H7 (cell line): ENCODE measurements around a stretch of chr13.

DNA sequence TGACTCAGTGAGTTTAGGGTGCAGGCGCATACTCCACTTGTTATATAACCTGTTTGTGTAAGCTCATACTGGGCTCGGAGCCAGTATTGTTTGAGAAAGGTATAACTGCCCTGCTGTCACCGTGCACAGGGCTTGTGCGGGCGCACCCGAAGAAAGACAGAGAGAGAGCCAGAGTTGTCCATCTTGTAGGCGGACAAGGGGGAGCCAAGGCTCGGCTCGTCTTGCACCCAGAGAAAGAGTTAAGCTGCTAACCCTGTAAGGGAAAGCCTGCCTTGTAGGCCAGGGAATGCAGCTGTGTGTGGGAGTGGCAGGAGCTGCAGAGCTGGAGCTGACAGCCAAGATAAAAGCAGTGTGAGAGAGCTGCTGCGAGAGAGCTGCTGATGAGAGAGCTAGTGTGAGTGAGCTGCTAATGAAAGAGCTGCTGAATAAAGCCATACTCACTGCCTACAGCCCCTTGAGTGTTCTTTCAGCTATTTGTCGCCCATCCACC is 43.5 kb upstream of the N4BP2L1 start:
- RAMPAGE, long total RNA = no peak

GRCh38 chr13:32537602-32537834 is 1.1 kb downstream of the N4BP2L2 start:
- RAMPAGE, long total RNA = no peak

- RAMPAGE, long total RNA = no peak
Observed at GRCh38 chr13:32672220-32672783, 86.0 kb downstream of the PDS5B start.

- RAMPAGE, long total RNA = no peak
Observed at GRCh38 chr13:32737091-32737474, 150.8 kb downstream of the PDS5B start.

DNA sequence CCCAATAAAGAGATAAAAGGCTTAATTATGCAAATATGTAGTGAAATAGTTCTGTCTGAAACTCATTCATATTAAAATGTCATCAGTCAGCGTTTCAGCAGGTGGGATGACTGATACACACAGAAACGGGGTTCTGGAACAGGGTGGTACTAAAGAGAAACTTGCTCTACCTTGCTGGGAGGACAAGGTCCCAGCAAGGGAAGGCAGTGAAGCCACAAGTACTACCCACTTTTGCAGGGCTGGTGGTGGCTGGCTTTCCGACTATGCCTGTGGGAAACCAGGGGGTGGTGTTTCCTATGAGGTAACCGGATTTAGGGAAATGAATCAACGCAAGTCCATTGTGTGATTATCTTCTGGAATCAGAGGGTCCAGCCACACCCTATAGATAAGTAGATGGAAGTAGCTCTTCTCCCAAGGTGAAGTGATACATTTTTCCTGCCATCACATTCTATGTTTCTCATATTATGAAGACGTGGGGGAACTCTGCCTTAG is 76.3 kb downstream of the KL start:
- RAMPAGE, long total RNA = no peak

DNA sequence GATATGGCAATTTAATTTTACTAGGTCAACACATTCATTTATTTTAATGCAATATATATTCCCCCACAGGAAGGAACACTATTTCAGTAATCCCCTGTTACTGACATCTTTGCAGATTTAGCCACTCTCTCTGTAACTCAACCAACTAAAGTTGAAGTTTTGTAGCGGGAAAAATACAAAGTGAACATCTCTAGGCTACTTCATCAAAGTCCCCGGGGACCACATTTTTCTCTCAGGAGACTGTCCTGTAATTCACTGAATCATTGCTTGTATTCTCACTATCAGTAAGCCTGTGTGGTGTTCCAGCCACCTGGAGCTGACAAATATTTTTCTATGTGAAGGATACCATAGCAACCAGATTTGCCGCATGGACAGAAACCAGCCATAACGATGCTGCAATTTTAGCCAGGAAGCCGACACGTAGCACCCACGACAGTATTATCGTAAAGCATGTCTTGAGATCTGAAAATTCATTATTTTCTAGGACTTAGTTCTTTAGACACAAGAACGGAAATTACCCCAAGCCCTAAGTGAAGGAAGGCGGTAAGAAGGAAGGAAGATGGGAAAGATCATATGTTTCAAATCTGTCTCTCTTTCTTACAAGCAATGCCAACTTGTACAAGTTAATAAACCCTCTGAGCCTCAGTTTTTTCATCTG is 90.2 kb downstream of the STARD13 start:
- RAMPAGE, long total RNA = no peak

DNA sequence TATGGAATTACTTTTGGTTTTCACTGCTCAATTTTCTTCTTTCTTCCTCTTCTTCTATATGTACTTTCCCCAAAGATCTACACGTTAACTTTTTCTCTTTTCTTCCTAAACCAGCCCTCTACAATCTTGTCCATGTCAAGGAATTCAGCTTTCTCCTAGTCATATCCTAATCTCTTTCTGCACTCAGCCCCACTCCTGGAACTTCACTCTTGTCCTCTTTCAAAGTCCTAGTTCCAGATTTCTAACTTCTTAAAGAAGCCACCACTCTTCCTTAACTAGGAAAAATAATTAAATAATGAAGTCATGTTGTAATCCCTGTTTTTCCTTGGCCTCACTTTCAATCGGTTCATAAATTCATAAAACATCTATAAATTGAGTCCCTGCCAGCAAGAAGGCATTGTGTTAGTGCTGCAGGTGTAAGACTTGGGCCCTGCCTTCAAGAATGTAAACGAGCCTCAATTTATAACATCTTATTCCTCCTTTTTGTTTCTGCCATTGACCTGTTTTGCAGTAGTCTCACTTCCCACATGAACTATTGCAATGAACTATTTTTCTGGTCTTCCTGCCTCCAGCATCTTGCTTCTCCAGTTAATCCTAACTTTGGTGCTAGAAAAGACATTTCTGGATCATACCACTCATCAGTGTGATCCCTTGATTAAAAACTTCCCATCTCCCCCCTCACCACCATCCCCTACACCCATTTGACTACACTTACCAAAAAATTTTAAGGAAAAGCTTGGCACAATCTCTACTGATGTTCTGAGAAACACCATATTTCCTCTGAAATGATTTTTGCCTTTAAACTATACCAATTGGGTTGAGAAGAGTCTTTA is 48.4 kb downstream of the STARD13 start:
- RAMPAGE, long total RNA = no peak

GRCh38 chr13:33251956-33252624 is 33.5 kb downstream of the STARD13 start:
- RAMPAGE, long total RNA = no peak

DNA sequence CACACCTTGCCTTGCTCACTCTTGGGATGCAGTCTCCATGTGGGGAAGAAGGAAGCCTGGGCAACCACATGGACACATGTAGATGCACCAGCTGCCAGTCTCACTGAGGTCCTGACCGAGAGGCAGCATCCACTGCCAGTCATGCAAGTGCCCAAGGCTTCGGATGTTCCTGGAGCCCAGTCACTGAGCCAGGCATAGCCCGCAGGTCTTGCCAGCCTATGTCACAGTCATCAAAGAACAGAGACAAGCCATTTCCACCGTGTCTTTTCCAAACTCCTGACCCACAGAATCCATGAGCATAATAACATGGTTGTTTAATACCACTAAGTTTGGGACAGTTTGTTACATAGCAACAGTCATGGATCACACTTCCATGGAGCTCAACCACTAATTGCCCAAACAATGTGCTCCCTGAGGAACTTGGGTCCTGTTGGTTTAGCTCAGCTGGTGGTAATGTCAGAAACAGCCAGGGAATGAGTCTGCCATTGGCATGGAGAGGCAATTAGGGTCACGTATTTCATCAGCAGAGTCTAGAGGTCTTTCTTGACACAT is 21.5 kb downstream of the STARD13 start:
- RAMPAGE, long total RNA = no peak

GRCh38 chr13:33281875-33282600 is 3.5 kb downstream of the STARD13 start:
- RAMPAGE, long total RNA = no peak

DNA sequence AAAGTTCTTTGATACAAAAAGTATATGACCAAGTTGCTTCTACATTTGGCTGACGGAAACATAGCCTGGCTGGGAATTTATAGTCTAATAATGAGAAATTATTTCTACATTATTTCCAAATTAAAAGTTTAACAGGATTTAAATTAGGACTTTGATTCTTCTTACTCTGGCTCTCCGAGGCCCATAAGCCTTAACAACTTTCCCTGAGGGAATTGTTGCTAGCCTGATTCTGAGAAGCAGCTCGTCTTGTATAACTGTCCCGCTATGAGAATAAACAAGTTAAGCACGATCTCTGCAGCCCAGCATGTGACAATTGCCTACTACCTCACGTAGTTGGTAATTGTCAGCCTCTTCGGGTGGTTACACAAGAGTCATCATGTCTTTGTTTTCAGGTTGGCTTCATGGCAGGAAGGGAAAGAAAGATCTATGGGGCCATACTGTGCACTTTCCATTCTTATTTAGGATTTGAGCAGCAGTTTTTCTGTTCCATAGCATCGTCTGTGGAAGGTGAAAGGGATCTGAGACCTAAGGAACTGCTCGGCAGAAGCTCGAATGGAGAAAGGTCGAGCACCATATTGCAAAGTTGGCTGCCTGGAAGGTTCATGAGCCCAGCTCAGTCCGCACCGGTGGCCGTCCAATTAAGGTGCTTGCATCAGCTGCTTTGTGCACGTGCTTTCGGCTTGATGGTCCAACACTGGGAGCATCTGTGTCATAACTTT is 1.7 kb upstream of the STARD13 start:
- RAMPAGE, long total RNA = no peak

GRCh38 chr13:33325177-33325684 is 39.7 kb upstream of the STARD13 start:
- RAMPAGE, long total RNA = no peak

GRCh38 chr13:33536946-33537639 is 251.5 kb upstream of the STARD13 start:
- RAMPAGE, long total RNA = no peak

GRCh38 chr13:33610691-33611807 is 206.9 kb upstream of the RFC3 start:
- RAMPAGE, long total RNA = no peak

- RAMPAGE, long total RNA = no peak
Observed at GRCh38 chr13:33800248-33800720, 17.7 kb upstream of the RFC3 start.

DNA sequence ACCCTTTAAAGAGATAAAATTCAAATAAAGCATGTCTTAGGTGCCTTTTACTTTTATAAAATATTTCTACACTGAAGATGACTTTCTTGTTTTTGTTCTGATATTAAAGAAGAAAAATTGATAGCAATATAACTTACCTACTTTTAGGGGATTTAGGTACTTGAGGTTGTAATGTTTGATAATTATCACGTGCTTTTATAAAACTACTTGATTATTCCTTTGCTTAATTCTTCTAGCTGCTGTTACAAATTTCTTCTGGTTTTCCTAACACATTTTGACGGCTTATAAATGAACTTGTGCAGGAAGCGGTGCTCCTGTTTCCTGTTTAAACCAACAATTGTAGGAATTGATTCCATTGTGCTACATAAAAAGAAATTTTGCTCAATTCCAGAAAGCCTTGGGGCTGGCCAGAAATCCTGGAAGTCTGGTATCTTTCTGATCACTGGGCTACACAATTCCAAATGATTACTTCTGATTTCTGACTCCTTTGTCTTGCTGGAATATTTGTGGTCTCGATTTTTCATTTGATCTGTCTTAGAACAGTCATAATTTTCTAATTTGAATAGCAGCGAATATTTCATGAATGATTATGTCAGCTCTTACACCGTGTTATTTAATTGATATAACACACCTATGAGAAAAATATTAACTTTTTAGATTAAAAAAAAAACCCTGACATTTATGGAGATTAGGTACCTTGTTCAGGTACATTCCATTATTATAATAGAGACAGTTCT is 14.9 kb downstream of the RFC3 start:
- RAMPAGE, long total RNA = no peak

DNA sequence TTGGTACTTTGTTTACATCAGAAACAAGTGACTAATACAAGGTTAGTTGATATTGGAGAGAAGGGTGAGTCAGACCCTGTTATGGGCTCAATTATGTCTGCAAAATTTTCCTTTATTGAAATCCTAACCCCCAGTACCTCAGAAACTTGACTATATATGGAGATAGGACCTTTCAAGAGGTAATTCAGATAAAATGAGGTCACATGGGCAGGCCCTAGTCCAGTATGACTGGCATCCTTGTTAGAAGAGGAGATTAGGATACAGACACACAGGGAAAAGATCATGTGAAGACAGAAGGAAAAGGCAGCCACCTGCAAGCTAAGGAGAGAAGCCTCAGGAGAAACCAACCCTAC is 226.8 kb downstream of the RFC3 start:
- RAMPAGE, long total RNA = no peak

- RAMPAGE, long total RNA = no peak
Observed at GRCh38 chr13:34310649-34311004, 492.7 kb downstream of the RFC3 start.

DNA sequence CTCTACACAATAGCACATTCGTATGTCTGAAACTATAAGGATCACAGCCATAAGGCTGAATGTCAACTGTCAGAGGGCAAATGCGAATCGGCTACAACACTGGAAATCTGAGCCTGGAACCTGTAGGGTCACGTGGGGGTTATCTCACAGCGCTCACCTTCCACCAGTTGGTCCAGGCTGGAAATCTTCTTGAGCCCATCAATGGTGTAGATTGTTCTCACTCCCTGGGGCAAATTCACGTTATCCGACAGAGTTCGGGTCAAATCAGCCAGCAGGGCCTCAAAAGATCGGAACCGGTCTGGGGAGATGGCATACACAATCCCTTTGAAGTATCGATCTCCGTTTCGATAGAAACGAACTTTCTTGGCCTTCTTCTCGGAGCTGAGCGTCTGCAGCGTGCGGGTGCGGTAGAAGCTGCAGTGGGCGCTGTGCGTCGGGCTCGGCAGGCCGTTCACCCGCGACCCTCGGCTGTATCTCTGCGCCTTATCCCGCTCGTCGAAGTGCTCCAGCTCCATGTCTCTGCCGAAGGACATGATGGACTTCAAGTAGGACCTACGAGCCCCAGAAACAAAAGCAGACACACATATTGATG is 5.5 kb downstream of the DCLK1 start:
- RAMPAGE, long total RNA = no peak

DNA sequence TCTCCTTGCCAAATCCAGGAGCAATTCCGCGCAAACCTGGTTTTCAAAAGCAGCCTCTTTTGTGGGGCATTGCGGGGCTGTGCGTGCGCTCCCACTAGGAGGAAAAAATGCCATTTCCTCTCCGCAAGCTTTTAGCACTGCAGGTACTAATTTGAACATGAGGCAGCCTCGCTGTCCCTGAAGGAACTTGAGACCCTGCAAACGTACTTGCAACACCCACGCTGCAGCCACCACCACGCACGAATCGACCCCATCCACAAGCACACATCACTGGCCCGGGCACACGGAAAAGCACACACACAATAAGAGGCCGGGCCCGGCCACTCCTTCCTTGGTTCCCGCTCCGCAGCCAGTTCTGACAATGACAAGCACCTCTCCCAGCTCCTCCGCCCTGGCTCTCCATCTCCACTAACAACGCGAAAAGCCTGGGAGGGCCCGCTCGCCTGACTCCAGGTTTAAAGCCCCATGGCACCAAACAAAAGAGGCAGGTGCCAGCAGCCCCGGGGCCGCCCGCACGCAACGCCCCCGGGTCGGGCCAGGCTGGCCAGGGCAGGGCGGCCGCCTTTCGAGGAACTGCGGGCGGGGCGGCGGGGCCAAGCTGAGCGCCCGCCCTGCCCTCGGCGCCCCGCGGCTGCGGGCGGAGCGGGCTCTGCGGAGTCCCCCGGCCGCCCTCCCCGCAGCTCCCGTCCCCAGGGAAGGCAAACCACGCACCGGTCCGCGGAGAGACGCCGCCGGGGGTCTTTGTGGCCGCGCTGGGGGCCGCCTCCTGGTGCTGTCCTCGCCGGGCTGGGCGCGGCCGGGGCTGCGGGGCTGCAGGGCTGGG is 568 bp downstream of the DCLK1 start:
- RAMPAGE, long total RNA = no peak